ENCODE results near the genes FAM111A, OOSP1 and MS4A4A.

DNA sequence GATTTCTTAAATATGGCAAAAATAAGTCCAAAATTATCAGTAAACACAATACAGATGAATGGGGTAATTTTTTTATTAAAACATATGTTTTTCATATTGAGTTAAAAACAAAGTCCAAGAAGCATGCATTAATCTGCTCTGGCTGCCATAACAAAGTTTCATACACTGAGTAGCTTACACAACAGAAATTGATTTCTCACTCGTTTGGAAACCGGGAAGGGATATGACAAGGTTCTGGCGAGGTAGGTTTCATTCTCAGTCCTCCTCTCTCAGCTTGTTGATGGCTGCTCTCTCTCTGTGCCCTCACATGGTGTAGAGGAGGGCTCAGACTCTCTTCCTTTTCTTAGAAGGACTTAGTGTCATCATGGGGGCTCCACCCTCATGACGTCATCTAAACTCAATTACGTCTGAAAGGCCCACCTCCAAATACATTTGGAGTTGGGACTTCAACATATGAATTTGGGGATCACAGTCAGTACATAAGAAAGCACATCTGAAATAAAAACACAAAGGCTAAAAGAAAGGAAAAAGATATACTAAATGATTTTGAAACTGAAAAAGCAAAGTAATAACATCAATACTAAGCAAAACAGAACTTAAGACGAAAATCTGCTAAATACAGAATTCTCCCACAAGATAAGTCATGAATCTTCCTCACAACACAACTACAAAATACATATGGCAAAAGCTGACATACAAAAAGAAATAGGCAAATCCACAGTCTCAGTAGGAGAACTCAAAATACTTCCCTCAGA lies 18.7 kb downstream of the GLYATL1 start:
- RRBS: no CpG with 5 or more reads among the region's 6 CpGs

- RRBS: 1% methylated on average over 7 of the region's 58 CpGs
Observed at GRCh38 chr11:59142409-59143815, at the start of gene FAM111A. Gene FAM111A (plus strand): TSS chr11:59142856.

GRCh38 chr11:59174626-59175056 lies 2.7 kb downstream of the DTX4 start:
- RRBS: no CpG with 5 or more reads among the region's 7 CpGs

GRCh38 chr11:59175638-59176054 lies 3.7 kb downstream of the DTX4 start:
- RRBS: no CpG with 5 or more reads among the region's 3 CpGs

GRCh38 chr11:59189974-59190536 lies 18.1 kb downstream of the DTX4 start:
- RRBS: no CpG with 5 or more reads among the region's 4 CpGs

- RRBS: no CpG with 5 or more reads among the region's 7 CpGs
Observed at GRCh38 chr11:59216547-59217128, 3.9 kb upstream of the MPEG1 start.

- RRBS: no CpG with 5 or more reads among the region's 3 CpGs
Observed at GRCh38 chr11:59222465-59223194, 9.9 kb upstream of the MPEG1 start.

DNA sequence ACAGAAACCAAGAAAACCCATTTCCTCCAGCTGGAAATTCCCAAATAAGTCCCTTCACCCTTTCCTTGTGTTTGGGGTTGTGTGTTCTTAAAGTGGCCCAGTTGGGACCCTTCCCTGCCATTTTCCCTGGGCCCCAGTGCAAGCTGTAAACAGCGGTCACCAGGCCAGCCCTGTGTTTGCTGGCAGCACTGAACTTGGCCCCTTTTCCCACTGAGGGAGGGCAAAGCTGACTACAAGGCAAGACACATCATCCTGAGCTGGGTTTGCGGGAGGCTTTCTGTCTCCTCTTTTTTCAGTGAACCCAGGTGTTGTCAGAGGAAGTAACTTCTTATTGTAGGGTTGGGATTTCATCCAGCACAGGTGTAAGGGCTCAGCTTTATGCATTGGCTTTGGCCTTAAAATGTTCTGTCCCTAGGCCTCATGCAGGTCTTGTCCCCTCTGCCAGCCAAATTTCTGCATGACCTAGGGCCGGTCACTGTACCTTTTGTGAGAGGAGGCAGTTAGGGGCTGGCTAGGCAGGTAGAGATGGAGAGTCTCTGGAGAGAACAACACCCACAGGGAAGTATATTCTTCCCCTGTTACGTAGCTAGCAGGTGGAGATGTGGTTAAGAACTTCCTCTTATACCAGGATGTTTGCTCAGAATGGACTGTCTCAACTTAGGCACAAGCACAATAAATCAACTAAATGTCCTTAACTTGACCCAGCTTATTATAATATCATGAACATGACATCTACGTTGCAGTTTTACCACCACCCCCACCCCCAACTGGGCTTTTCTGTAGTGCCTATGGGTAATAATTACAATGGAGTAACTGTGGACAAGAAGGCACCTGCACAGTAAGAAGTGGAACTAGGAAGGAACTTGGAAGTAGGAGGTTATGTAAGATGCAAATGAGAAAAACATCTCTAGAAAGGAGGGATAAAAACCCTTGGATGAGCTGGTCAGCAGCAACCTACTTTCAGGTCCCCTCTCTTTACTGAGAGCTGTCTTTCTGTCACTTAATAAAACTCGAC lies 60.5 kb upstream of the MPEG1 start:
- RRBS: no CpG with 5 or more reads among the region's 6 CpGs

GRCh38 chr11:59581329-59582117 lies 34.1 kb downstream of the OSBP start:
- RRBS: no CpG with 5 or more reads among the region's 2 CpGs

DNA sequence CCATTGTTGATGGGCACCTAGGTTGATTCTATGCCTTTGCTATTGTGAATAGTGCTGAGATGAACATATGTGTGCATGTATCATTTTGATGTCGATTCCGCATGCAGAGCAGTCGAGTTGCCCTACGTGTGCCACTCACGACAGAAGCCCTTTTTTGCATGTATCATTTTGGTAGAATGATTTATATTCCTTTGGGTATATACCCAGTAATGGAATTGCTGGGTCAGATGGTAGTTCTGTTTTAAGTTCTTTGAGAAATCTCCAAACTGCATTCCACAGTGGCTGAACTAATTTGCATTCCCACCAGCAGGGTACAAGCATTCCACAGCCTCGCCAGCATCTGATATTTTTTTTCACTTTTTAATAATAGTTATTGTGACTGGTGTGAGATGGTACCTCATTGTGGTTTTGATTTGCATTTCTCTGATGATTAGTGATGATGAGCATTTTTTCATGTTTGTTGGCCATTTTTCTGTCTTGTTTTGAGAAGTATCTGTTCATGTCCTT lies 11.3 kb upstream of the OSBP start:
- RRBS: no CpG with 5 or more reads among the region's 6 CpGs

GRCh38 chr11:59776246-59776874 lies 21.2 kb downstream of the STX3 start:
- RRBS: no CpG with 5 or more reads among the region's 3 CpGs

DNA sequence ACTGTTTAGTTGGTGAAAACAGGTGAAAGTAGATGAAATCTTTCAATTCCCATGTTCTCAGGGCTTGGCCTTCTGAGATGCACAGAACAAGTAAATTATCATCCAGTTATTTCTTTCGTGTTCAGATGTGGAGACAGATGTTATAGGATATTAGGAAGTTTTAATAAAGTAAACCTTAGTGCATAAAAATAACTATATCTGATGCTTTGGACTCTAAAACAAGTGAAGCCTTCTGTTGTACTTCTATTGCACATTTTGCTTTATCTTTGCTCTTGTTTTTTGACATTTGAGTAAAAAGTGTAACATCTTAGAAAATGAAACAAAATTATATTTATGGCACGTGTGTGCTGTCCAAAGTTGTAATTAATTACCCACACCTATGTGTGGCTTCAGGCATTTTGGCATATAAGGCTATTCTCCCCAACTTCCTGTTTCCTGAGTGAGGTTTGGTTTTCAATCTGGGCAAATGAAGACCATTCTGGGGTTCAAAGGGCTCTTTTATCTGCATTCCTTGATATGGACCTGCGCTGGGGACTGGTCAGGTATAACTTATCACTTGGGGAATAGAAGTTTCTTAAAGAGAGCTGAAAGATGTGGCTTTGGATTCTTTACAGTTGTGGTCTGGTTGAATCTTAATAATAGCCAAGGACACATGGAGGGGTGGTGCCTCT lies at the start of gene OOSP1:
TSS of gene OOSP1 (plus strand) at position 444 of the 671 bp plus-strand sequence.
- RRBS: no CpG with 5 or more reads among the region's 3 CpGs

DNA sequence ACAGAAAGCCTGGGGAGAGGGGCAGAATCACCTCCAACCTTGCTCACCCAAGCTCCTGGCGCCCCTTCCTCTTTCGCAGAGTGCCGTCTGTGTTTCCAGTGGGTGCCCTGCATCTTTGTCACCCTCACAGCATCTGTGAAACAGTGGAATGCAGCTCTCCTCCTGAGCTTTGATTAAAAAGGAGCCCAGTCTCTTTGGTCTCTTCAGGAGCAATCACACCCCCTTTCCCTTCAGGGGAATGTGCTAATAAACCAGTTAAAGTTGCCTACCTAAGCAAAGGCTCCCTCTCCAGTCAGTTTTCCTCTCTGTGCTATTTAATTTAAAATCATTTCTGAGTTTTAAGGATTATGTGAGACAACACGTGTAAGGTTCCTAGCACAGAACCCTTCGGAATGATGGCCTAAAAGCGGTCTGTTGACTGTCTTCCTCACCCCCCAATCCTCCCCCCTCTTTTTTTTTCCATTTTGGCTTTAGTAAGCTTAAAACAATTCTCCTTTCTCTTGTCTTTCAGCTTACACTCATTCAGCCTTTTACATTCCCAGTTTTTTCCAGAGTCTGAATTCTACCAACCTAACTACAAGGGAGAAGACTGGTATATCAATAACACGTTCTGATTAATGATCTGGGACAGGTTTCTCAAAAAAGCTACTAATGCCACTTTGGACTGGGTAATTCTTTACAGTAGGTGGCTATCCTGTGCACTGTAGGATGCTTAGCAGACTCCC lies 1.6 kb upstream of the MS4A6A start:
- RRBS: no CpG with 5 or more reads among the region's 7 CpGs

DNA sequence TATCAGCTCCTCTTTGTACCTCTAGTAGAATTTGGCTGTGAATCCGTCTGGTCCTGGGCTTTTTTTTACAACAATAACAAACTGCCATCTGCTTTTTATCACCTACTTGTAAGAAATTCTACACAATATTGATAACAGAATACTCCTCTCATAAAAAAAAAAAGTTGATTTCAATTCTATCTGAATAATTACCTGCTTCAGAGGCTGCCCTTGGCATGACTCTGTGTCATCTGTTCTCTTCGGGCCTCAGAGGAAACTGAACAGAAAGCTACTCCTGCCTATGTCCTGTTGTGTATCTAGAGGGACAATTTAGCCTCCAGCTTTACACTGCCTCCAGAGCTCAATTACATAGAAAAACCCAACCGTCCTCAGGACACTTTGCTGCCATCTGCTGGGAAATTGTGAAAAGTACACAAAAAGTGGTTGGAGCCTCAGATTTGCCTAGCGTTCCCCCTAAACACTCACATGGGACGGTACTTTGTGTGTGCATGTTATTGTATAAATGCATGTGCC lies 8.4 kb upstream of the MS4A4E start:
- RRBS: no CpG with 5 or more reads among the region's 5 CpGs

DNA sequence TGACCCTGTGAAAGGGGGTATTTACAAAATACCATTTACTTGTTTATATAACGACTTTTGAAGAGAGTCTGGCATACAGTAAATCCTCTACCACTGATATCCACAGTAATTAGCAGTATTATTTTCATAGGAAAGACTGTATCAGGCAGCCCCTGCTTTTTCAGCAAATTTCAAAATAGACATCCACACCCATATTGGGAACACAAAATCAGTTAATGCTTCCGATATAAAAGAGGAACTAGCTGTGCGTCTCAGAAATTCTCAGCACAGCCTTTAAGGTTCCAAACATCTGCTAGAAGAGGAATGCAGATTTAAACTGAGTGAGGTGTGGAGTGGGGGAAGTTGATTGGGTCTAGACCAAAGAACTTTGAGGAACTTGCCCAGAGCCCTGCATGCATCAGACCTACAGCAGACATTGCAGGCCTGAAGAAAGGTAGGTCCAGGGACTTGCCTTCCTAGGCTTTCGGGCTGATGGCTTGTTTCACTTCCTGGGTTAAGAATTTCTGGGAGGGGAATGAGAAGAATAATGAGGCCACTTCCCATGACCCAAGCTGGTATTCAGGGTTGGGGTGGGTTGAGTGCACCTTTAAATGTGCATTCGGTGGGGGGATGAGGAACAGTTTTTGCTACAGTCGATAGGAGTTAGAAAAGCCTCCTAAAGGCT lies at the start of gene MS4A4A:
TSS of gene MS4A4A (plus strand) at position 383 of the 664 bp plus-strand sequence.
- RRBS: no CpG with 5 or more reads among the region's 6 CpGs

GRCh38 chr11:60776119-60776488 lies 9.0 kb upstream of the MS4A10 start:
- RRBS: no CpG with 5 or more reads among the region's 4 CpGs

- RRBS: no CpG with 5 or more reads among the region's 20 CpGs
Observed at GRCh38 chr11:60912373-60913024, 1.5 kb upstream of the TMEM109 start.

DNA sequence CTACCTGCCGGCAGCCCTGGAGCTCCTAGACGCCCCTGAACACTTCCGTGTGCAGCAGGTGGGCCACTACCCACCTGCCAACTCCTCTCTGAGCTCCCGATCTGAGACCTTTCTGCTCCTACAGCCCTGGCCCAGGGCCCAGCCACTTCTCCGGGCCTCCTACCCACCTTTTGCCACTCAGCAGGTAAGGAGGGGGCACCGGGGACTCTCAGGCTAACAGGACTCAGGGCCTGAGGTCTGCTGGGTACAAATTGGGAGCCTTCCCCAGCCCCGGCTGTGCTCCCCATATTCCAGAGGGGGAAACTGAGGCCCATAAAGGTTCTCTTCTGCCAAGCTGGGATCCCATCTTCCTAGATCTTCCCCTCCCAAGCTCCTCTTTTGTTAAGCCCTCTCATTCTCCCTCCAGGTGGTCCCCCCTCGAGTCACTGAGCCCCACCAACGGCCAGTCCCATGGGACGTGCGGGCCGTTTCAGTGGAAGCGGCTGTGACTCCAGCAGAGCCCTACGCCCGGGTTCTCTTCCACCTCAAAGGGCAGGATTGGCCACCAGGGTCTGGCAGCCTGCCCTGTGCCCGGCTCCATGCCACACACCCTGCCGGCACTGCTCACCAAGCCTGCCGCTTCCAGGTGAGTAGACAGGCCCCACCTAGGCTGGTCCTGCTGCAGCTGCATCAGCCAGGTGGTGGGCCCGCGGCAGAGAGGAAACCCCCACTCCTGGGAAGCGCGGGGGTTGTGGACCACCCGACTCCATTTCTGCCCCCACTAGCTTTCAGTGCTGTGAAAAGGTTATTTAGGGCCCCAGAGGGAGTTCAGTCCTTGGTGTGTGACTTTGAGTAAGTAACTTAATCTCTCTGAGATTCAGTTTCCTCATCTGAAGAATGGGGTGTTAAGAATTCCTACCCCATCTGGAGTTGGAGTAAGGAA lies 3.2 kb downstream of the TMEM132A start:
- RRBS: 91% methylated on average over 4 of the region's 23 CpGs

Data from skeletal muscle cell (primary cell).